GM23248 (cell line): ENCODE measurements around a stretch of chr9.

GRCh38 chr9:97675980-97676551, 21.1 kb downstream of the XPA start:
- RAMPAGE, long total RNA, result no peak

- RAMPAGE, long total RNA, result no peak
Measured at GRCh38 chr9:97704375-97704604, 7.2 kb upstream of the XPA start.

DNA sequence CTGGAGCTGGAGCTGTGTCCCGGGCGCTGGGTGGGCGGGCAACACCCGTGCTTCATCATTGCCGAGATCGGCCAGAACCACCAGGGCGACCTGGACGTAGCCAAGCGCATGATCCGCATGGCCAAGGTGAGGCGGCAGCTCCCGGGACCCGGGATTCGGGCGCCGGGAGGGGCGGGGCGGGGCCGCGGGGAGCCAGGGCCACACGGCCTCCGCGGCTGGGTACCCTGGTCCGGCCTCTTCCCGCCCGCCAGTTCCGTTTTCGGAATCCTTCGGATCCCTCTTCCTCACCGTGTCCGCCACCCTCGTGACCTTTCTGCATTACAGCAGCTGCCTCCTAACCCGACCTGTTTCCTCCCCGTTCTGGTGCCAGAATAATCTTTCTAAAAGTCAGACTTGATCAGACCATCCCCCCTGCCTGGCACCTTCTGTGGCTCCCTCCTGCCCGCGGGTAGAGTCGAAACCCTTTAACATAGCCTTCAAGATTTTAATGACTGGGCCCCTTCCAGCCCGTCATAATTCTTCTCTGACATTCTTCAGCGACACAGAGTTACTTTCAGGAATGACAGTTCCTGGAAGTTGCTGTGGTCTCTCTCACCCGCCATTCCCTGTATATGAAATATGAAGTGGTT, 397 bp downstream of the NANS start:
- RAMPAGE, long total RNA, result no peak

- RAMPAGE, long total RNA, result no peak
Measured at GRCh38 chr9:98066126-98066684, 9.7 kb downstream of the NANS start.

- RAMPAGE, long total RNA, result no peak
Measured at GRCh38 chr9:98108119-98108348, 11.0 kb downstream of the TRIM14 start.

DNA sequence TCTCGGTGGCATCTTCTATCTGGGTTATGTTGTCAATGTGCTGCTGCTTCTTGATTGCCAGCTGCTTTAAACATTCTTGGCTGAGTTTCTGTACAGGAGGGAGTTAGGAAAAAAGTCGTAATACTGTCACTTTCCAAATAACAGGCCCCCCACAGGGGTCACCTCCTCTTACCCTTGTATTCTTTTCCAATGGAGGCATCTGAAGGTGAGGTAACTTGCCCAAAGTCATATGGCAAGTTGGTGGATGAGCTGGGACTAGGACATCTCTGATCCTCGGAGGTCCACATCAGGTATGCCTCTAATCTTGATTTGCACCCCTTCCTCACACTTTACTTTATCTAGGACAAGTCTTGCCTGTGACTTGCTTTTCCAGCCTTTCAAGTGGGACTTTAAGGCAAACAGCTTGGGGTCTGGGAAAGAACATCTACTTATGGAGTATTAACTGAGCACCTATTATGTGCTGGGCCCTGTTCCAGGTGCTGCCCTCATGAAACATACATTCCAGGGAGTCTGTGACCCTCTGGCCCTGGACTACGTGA, 9.1 kb downstream of the TRIM14 start:
- RAMPAGE, long total RNA, result no peak

GRCh38 chr9:98214918-98215367, 22.5 kb upstream of the CORO2A start:
- RAMPAGE, long total RNA, result no peak

- RAMPAGE, long total RNA, result no peak
Measured at GRCh38 chr9:98791314-98791513, 5.1 kb downstream of the ANKS6 start.

DNA sequence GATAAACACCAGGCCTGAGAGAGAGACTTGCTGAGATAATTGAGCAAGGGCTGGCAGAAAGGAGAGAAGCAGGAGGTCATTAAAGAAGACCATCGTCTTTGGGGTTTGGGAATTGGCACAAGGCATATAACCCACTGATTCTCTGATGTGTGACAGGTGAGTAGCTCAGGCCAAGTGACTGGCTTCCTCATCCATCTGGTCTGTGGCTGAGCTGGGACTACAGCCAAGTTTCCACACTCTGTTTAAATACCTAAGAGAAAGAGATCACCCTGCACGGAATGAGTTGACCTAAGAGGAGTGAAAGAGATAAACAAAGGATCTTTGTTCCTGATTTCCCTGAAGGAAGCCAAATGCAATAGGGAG, 40.8 kb downstream of the GALNT12 start:
- RAMPAGE, long total RNA, result no peak

DNA sequence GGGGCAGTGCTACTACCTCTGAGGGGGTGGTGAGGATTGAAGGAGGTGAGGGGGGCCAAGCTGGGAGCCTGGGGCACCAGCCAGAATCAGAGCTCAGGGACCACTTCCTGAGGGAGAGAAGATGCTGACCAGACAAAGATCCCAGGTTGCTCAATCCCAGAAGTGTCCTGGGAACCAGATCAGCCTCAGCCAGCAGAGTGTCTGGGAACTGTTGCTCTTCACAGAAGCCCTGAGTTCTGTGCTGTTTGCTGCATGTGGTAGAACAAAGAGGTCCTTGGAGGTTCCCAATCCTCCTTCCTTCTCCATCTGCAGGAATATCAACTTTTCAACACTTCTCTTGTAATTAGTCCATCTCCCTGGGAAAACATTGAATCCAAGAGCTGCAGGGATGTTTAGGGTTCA, 56.8 kb downstream of the GALNT12 start:
- RAMPAGE, long total RNA, result no peak

DNA sequence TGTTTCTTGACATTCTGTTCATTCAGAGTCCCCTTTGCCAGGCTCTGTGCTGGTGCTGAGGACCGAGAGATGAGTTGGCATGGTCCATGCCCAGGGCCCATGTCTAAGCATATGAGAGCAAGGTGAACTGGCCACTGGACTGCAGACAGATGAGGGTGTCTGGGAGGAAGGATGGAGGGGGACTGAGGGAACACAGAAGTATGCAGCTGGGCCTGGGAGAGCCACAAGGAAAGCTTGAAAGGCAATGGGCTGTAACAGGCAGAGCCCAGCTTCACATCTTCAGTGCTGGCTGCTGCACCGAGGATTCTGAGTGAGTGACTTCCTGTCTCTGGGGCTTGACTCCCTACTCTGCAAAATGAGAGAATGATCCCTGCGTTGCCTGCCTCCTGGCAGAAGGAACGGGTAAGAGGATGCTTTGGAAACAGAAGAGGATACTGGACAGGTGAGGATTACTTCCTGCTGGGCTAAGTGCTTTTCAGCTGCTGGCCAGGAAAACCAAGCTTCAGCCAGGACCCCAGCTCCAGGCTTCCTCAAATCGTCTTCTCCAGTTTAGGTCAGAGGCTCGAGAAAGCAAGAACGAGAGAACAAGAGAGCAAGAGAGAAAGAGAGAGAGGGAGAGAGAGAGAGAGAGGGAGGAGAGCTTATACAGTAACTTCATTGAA, 29.1 kb downstream of the COL15A1 start:
- RAMPAGE, long total RNA, result no peak

DNA sequence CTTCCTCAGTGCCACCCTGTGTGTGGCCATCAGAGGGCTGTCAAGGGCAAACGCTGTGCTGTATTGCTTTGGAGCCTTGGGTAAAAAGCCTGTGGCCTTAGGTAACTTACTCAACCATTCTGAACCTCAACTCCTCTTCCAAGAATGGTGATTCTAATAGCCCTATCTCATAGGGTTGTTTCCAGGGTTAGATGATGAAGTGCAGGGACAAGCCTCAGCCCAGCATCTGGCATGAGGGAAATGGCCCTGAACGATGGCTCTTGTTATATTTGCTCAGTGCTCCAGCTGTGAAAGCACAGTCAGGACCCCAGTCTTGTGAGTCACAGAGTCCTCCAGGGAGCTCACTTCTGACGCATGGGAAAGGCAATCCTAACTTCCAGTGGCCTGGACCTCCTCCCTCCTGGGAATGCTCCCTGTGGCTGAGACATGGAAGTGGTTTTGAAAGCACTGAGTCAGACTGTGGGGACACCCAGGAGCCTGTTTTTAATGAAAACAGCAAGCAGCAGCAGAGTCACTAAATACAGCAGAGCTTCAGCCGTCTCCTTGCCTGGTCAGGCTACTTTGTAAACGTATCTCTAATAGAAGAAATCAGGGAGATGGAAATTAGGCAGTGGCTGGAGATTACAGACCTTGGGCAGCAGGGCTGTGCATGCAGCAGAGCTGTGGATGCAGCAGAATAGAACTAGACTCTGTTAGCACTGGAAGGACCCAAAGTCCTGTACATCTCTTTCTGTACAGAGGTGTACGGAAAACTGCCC, 45.9 kb downstream of the COL15A1 start:
- RAMPAGE, long total RNA, result no peak

DNA sequence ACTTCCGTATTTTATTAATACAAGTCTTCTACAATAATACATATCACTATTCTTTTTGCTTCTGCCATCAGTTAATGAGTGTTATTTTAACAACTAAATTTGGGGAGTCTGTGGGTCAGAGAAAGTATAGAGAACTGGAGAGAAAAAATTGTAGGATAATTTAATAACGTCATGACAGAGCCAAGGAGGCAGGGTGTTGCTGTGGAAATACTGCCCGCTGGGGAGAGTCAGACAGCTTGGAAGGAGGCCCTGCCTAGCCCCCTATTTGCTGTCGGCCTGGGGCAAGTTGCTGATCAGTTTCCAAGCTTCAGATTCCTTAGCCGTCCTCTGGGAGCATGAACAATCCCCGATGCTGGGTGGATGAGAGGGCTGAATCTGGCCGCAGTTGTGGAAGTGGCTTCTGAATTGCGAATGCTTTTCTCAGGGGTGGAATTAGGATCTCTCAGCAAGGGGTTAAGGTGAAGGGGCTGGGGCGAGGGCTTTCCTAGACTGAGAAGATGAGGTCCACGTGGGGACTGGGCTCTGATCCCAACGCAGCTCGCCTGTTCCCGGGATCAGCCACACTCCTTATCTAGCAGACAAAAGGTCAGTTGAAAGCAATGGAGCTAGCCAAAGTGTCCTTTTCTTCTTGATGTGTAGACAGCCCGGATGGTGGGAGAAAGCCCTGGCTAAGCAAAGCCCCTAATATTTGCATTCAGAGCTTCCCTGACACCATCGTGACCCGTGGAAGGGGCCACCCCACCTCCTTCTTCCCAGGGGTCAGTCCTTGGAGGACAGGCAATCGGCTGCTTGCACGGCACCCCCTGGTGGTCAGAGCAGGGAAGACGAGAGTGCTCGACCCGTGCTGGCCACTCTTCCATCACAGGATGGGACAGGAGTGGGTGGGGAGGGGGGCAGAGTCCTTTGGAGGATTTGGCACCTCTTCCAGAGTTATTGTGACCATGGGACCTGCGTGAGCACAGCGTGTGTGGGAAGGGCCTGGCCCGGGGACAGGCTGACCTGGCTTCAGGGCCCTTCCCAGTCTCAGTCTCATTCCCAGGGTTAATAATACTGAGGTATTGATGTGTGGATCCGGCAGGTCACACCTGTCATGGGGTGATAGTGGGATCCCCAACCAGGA, 54.9 kb downstream of the COL15A1 start:
- RAMPAGE, long total RNA, result no peak

GRCh38 chr9:99019704-99020268, 76.1 kb downstream of the COL15A1 start:
- RAMPAGE, long total RNA, result no peak

DNA sequence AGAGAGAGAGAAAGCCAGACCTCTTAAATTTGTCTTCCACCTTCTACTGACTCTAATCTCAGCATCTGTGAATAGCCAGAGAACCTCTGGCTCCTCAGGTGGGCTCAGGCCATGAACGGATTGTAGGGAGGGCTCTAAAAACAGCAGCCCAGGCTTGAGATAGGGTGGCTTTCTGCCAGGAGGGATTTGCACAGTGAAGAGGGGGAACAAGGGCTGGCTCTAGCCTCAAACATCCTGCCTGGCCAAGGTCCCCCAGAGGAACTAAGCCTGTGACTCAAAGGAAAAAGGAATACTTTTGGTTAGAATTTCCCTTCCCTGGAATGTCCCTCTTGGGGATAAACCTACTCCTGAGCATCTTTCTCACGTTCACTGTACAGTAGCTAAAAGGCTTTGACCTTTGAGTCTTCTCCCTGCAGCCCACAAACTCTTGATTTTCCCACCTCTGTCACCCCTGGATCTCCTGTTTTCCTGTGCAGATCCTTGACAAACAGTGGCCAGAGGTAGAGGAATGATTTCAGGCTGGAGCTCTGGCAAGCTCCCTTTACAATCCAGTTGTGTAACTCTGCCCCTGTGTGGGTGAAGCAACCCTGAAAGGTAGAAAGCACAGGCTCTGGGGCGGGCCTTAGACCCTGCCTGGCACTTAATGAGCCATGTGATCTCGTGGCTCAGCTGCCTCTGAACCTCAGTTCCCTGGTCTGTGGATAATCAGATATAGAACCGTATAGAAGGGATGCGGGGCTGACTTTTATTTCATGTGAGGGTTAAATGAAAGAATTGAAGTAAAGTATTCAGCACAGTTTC, 17.4 kb downstream of the SEC61B start:
- RAMPAGE, long total RNA, result no peak

- RAMPAGE, long total RNA, result no peak
Measured at GRCh38 chr9:99498621-99498962, 276.5 kb downstream of the SEC61B start.

- RAMPAGE, long total RNA, result no peak
Measured at GRCh38 chr9:99829717-99830156, 8.1 kb downstream of the NR4A3 start.

DNA sequence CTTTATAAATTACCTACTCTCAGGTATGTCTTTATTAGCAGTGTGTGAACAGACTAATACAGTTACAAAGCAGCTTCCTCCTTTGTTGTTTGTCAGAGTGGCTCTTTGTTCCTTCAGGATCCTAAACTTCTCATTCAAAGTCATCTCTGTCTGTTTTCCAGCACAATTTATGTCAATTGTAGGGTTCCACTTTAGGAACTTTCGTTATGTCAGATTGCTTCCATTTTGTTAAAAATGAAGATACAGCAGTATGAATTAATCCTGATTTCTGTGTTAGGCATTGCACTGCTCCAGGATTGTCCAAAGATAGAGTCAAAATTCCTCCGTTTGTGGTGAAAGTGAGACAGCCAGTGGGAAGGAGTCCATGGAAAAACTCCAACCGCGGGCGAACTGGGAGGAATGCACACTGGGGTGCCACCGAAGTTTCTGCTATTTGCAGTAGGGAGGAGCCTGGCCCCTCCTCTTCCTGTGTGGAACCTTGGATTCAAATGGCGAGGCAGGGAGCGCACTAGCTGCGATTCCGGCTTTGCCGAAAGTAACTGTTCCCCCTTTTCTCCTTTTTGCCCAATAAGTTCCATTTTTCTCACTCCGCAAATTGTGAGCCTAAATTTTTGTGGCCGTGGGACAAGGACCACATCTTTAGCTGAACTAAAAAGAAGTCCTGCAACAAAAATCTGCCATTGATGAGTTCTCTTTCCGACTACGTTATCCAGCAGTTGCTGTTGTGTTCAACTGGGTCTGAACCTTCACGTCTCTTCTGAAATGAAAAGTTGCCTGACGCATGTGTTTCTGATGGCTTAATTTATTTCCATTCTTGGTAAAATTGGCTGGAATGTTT, 9.3 kb downstream of the BAAT start:
- RAMPAGE, long total RNA, result no peak

GRCh38 chr9:101479270-101480086, 7.5 kb downstream of the PGAP4 start:
- RAMPAGE, long total RNA, result no peak

- RAMPAGE, long total RNA, result no peak
Measured at GRCh38 chr9:101578466-101578897, 16.3 kb downstream of the PPP3R2 start.